Measurements from ENCODE around the gene TCERG1L.

- RRBS = no CpG with 5 or more reads among the region's 28 CpGs
These were observed 23.3 kb upstream of the DOCK1 start for GRCh38 chr10:126881736-126882591.

DNA sequence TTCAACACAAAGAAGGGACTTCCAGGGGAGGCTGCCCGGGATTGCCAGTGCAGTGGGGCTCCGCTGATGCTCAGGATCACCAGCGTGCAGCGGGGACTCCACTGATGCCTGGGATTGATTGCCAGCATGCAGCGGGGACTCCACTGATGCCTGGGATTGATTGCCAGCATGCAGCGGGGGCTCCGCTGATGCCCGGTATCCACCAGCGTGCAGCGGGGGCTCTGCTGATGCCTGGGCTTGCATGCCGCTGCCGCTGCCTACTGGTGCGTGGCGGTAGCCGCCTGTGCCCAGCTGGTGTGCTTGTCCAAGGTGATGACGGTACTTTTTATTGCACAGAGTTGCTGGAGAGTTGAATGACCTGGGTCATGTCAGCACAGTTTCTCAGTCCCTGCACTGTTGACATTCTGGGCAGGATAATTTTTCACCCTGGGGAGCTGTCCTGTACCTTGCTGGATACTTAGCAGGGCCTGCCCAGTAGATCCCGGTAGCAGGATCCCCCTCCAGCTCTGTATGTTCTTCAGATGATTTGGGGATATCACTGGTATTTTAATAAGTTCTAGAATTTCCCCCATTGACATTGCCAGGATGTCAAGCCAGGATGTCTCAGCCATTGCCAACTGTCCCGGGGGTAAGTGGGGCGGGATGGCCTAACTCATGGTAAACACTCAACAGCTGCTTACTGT is 13.0 kb downstream of the DOCK1 start:
- RRBS = no CpG with 5 or more reads among the region's 19 CpGs

- RRBS = no CpG with 5 or more reads among the region's 9 CpGs
These were observed 45.3 kb downstream of the DOCK1 start for GRCh38 chr10:126950249-126951196.

DNA sequence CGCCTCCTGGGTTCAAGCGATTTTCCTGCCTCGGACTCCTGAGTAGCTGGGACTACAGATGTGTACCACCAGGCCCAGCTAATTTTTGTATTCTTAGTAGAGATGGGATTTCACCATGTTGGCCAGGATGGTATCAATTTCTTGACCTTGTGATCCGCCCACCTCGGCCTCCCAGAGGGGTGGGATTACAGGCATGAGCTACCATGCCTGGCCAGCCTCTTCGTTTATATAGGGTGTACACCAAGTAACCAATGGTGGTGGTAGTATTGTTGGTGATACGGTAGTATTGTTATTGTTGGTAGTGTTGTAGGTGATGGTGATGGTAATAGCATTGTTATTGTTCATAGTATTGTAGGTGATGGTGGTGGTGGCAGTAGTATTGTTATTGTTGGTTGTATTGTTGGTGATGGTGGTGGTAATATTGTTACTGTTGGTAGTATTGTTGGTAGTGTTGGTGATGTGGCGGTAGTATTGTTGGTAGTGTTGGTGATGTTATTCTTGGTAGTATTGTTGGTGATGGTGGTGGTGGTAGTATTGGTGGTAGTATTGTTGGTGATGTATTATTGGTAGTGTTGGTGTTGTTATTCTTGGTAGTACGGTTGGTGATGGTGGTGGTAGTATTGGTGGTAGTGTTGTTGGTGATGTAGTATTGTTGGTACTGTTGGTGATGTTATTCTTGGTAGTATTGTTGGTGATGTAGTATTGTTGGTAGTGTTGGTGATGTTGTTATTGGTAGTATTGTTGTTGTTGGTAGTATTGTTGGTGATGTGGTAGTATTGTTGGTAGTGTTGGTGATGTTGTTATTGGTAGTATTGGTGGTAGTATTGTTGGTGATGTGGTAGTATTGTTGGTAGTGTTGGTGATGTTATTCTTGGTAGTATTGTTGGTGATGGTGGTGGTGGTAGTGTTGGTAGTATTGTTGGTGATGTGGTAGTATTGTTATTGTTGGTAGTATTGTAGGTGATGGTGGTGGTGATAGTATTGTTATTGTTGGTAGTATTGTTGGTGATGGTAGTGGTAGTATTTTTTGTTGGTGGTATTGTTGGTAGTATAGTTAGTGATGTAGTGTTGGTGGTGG is 47.0 kb downstream of the DOCK1 start:
- RRBS = no CpG with 5 or more reads among the region's 9 CpGs

- RRBS = no CpG with 5 or more reads among the region's 11 CpGs
These were observed 100.6 kb upstream of the INSYN2A start for GRCh38 chr10:127296880-127297568.

DNA sequence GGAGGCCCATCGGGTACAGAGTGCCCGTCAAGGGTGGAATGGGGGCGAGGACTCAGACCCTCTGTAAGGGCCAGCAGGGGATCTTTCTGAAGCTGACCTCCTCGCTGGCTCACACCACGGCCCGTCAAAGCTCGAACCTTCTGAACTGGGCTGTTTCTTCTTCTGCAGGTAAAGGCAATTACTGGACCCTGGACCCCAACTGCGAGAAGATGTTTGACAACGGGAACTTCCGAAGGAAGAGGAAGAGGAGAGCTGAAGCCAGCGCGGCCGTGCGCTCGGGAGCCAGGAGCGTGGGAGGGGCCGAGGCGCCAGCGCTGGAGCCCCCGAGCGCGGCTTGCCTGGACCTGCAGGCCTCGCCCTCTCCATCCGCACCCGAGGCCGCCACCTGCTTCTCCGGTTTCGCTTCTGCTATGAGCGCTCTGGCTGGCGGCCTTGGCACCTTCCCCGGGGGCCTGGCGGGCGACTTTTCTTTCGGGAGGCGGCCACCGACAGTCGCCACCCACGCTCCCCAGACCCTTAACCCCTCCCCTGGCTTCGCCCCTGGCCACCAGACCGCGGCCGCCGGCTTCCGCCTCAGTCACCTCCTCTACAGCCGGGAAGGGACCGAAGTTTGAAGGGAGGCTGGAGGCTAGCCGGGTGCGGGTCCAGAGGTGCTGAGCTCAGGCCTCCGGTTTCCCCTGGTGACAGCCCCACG is 1.5 kb downstream of the FOXI2 start:
- RRBS = 6% methylated on average over 7 of the region's 50 CpGs

DNA sequence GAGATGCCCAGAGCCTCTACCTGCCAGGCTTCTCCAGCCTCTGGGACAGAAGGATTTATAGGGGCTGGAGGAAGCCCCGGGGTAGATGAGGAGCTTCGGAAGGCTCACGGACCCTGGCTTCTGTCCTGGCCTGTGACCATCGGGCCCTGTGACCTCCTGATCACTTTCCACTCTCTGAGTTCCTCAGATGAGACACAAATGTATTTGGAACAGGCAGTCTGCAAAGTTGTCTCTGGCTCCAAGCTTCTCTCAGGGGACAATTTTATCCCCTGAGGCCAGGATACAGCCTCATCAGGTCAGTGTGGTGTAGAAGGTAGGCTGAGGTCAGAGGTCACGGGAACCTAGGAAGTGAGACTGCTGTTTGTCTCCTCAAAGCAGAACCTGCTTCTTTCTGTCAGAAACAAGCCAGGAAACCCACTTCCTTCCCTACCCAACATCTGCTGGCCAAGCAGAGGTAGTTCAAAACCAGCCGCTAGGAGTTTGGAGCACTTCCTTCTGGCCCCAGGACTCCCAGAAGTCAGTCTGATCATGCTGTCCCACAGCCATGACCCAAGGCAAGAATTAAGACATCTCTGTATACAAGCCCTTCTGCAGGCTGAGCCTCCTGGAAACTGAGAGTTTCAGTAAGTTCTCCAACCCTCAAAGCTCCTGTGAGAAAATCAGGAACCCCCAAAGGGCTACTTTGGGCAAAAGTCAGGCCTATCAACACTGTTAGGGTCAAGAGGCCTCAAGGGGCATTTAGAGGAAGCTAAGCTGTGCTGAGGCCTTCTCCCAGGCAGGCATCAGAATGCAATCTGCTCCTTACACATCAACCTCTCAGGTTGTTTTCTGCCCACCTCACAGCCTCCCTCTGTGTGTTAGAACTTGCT is 12.2 kb downstream of the CLRN3 start:
- RRBS = no CpG with 5 or more reads among the region's 6 CpGs

DNA sequence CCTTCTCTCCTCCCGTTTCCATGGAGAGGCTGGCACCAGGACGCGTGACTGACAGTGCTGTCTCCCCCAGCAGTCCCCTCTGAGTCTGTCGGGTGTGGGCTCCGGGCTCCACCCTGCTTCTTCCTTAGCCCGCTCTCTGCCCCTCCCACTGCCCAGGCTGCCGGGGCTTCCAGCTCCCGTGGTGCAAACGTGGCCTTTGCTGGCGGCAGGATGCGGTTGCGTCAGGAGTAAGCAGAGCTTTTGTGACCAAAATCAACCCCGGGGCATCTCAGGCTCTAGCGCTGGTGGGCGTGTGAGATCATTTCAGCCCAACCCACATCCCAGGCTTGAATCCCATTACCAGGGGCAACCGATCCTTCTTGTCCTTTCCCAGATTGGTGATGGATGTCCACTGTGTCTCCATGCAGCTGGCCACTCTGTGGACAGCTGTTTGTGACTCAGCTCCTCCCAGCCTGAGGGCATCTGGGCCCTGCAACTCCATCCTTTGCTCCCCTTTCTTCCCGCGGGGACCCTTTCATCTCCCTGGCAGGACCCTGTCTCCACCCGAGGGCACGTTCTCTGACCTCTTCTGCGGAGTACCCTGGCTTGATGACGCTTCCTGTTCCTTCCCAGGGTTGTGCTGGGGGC is 28.3 kb downstream of the PTPRE start:
- RRBS = 7% methylated on average over 6 of the region's 22 CpGs

- RRBS = no CpG with 5 or more reads among the region's 10 CpGs
These were observed 89.9 kb downstream of the PTPRE start for GRCh38 chr10:127996593-127997508.

- RRBS = 10% methylated on average over 4 of the region's 7 CpGs
These were observed 61.4 kb downstream of the MKI67 start for GRCh38 chr10:128064820-128065176.

- RRBS = no CpG with 5 or more reads among the region's 11 CpGs
These were observed 59.4 kb downstream of the MKI67 start for GRCh38 chr10:128066816-128067314.

DNA sequence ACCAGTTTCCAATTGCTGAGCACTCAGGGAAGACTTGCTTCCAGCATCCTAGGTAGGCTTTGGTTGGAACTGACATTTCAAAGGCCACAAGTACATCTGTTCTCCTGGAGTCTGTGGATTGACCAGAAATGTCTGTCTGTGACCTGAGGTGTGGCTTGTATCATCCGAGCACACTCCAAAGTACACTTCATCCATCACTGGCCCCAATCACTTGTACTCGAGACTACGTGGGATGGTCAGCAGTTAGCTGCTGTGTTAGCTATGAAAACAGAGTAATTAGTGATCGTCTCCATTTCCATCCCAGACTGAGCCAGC is 45.0 kb downstream of the MKI67 start:
- RRBS = no CpG with 5 or more reads among the region's 4 CpGs

GRCh38 chr10:128103568-128104513 is 22.4 kb downstream of the MKI67 start:
- RRBS = no CpG with 5 or more reads among the region's 14 CpGs

GRCh38 chr10:128105148-128106049 is 20.8 kb downstream of the MKI67 start:
- RRBS = no CpG with 5 or more reads among the region's 10 CpGs

DNA sequence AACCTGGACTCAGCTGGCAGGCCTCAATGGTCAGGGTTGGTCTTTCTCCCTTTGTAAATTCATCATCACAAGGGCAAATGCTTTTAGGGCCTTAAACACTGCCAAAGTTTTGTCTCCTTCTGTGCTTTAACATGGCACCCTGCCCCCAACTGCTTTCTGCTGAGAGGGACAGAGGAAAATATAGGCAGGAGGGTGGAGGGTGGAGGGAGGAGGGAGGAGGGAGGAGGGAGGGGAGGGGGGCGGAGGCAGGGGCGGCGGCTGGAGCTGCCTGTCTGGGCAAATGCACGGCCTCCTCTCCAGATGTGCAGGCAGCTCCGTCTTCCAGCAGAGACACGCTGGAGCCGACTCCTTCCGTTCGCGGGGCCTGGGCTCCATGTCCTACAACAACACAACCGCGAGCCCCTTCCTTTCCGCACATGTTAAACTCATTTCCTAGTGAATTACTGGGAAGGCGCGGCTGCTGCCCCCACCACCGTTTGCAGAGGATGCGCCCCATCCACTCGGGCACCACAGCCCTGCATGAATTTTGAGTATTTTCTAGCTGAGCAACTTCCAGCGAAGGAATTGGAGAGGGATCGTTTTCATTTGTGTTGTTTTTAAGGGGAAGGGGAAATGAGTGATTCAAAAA is 14.2 kb downstream of the EBF3 start:
- RRBS = no CpG with 5 or more reads among the region's 20 CpGs

GRCh38 chr10:129969709-129969938 is 5.5 kb upstream of the EBF3 start:
- RRBS = 7% methylated on average over 12 of the region's 26 CpGs

GRCh38 chr10:131311424-131311807 is at the start of gene TCERG1L:
TSS of gene TCERG1L (minus strand) at chr10:131311721.
- RRBS = 24% methylated on average over 31 of the region's 63 CpGs

DNA sequence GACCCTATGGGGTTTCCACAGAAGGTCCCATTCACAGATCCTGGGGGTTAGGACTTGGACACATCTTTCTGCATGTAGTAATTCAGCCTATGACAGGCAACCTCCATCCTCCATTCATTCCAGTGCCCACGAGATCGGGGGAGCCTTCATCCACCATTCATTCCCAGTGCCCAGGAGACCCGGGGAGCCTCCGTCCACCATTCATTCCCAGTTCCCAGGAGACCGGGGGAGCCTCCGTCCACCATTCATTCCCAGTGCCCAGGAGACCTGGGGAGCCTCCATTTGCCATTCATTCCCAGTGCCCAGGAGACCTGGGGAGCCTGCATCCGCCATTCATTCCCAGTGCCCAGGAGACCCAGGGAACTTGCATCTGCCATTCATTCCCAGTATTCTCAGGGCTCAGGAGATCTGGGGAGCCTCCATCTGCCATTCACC is 91.8 kb upstream of the PPP2R2D start:
- RRBS = no CpG with 5 or more reads among the region's 7 CpGs

GRCh38 chr10:131940693-131941221 is 39.9 kb downstream of the PPP2R2D start:
- RRBS = no CpG with 5 or more reads among the region's 9 CpGs

DNA sequence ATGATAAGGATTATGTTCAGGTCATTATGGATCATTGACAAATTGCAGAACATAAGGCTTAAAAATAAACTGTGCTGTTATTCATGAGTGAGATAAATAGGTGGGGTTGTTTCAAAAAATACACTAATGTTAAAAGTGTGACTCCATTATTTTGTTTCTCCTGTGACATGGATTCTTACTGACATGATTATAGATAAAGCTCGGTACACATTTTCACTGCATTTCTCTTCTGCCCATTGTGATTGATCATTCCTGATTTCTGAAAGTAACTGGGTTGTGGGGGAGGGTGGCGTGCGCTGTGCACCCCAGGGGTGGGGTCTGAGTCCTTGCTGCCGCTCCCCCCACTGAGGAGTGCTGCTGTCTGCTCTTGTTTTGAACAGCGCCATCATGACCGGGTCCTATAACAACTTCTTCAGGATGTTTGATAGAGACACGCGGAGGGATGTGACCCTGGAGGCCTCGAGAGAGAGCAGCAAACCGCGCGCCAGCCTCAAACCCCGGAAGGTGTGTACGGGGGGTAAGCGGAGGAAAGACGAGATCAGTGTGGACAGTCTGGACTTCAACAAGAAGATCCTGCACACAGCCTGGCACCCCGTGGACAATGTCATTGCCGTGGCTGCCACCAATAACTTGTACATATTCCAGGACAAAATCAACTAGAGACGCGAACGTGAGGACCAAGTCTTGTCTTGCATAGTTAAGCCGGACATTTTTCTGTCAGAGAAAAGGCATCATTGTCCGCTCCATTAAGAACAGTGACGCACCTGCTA is 26.2 kb downstream of the BNIP3 start:
- RRBS = 98% methylated on average over 6 of the region's 24 CpGs

All from UCH-1 (cell line).